ENCODE data around the genes TUBB8B, TYMS and ENOSF1.

GRCh38 chr18:49331-50054 is at the start of gene TUBB8B:
TSS of gene TUBB8B (minus strand) at chr18:49615.
- PRO-cap = no peak

- PRO-cap = no peak
These were observed 24.0 kb downstream of the USP14 start for GRCh38 chr18:182232-182899.

DNA sequence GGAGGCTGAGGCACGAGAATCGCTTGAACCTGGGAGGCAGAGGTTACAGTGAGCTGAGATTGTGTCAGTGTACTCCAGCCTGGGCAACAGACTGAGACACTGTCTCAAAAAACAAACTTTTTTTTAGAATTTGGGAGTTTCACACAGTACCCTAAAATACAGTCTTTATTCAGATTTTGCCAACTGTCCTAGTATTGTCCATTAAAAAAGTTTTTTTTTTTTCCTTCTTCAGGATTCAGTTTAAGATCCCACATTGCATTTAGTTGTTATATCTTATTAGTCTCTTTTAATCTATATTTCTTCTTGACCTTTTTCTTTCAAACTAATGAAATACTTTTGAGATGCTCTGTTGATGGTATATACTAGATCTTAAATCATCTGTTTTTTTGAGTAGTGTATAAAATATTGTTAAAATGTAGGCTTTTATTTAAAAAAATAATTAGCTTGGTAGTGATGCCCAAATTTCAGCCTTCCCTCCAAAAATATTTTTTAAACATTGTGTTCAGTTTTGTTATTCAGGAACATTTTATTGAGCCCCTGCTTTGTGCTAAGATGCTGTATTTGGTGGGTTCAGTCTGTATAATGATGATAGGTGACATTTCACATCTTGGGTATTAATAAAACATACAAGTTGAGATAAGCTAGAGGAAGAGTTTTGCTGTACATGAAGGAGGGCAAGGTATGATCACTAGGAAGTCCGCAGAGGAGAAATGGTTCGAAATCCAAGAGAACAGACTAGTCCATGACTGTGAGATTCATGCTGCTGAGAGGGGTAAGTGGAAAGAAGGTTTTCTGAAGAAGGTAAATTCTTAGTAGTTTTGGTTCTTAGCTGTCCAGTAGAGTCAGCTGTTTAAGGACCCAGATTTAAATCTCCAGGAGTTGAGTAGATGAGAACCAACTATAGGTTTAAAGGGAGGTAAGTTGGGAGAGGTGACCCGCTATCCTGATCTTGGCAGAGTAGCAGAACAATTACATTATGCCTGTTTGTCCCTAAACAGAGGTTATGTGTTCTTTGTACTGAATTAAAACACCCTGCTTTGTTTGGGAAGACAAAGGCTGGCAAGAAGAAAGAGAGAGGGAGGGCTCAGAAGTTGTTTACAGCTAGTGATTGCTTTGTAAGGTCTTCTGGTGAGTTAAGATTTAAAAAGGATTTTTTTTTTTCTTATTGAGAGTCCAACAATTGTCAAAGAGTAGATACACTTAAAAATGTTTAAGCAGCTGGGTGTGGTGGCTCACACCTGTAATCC is 36.9 kb downstream of the USP14 start:
- PRO-cap = no peak

DNA sequence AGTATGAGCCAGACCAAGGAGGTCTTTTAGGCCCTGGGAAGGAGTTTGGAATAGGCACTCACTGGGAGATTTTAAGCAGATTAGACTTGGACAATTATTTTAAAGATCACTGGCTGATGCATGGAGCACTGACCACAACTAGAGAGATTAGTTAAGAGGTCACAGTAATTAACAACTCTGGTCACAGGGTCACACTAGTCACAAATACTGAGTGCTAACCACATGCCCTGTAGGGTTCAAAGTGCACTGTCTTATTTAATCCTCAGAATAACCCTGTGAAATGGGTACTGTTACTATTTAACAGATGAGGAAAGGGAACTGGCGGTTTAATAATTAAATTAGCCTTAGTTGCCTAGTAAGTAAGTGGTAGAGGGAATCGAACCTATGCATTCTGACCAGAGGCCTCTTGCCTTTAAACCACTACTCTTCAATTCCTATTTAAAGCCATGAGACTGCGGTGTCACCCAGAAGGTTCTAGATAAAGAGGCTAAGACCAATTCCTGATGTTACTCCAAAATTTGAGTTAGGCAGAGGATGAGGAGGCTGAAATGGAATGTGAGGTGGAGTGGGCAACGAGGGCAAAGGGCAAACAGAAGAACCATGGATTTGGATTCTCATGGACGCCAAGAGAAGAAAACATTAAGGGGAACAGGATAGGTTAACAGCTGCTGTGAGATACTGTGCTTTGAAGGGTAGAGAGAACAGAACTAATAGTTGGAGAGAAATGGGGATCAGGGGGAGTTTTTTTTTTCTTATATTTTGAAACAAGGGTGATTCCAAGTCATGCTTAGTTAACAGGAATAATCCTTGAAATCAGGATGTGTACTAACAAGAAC is 49.7 kb downstream of the THOC1 start:
- PRO-cap = no peak

DNA sequence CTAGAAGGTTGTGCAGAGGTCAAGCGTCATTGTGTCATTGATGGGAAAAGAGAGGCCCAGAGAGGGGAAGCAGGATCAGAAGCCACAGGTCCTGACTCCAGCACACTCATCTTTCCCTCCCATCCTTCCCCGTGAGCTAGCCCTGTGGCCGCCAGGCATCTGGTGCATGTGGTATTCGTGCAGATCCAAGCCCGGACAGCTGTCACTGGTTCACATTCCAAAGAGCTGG is 94.0 kb upstream of the THOC1 start:
- PRO-cap = no peak

- PRO-cap = no peak
These were observed 44.1 kb downstream of the COLEC12 start for GRCh38 chr18:456112-457106.

- PRO-cap = no peak
These were observed 13.7 kb upstream of the COLEC12 start for GRCh38 chr18:514237-514558.

GRCh38 chr18:657444-658493 is at the start of gene TYMS:
TSS of gene TYMS (plus strand) at chr18:657653.
- PRO-cap = bidirectional peak, plus-strand start at chr18:657619, minus-strand start at chr18:657531; unidirectional peak, minus-strand start at chr18:658259

- PRO-cap = no peak
These were observed 11.0 kb downstream of the TYMS start for GRCh38 chr18:668013-669366.

DNA sequence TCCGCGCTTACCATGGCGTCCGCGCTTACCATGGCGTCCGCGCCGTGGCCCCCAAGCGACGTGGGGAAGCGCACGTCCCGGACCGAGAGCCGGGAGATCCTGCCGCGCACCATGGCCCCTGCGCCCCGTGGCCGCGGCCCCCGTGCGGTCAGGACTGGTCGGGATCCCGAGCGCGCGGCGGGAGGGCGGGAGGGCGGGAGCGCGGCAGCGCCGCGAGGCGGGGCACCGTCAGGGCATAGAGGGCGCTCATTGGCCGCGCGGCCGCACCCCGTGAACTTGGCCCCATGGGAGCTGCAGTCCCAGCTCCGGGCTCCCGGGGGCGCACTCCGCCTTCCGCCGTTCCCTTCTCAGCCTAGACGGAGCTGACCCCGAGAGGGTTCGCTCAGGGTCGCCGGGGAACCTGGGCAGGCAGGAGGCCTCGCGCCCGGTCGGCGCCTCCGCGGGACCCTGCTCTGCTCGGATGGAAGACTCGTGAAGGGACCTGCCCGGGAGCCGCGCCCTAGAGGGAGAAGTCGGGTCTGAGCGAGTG is at the start of gene ENOSF1:
Gene ENOSF1, minus strand, starts transcription at position 156 of the 529 bp plus-strand sequence.
- PRO-cap = bidirectional peak, plus-strand start at position 385 of the sequence, minus-strand start at position 156 of the sequence

DNA sequence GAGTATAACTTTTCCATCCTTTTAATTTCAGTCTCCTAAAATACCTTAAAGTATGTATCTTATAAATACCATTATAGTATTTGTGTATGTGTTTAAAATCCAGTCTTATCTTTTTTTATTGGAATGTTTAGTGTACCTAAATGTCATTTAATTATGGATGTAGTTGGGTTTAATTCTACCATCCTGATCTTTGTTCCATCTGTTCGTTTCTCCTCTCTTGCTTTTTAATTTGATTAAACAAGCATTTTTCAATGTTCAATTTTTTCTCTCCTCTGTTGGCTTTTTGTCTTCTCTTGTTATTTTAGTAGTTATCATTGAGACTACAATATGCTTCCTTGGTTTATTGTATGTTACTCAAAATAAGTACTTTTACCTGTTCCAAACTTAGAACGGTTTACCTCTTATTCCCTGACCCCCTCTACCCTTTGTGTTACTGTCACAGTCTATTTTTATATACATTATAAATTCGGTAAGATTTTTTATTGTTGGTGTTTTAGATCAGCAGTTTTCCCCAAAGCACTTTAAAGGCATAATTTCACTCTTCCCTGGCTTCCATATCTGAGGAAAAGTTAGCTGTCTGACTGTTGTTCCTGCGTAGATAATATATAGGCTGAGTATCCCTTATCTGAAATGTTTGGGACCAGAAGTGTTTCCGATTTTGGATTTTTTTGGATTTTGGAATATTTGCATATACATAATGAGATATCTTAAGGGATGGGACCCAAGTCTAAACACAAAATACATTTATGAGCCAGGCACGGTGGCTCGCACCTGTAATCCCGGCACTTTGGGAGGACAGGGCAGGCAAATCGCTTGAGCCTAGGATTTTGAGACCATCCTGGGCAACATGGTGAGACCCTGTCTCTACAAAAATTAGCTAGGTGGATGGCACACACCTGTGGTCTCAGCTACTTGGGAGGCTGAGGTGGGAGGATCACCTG is 15.1 kb upstream of the ENOSF1 start:
- PRO-cap = no peak

DNA sequence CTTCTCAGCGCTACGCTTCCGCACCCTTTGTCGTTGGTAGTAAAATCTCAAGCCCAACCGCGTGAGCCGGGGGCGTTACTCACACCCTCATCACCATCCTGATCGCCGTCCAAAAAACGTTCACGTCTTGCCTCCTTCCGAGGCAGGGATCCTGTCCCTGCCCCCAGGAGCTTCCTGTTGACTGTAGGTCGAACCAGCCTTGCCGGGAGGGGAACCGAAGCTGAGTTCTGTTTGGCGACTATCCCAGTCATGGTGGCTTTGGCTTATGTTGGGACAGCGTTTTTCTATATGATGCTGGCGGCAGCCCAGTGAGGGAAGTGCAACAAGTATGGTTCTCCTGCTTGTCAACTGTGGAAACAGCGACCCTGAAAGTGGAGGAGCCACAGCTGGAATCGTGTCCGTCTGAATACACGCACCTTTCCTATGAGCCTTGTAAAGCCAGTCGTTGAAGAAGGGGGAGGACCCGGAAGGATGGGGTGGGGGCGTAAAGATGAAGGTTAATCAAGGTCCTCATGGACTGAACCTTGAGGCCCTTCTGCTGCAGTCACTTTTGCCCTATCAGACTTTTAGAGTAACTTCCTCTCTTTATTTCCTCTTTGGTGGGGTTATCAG is 887 bp upstream of the YES1 start:
- PRO-cap = bidirectional peak, plus-strand start at position 78 of the sequence, minus-strand start at position 29 of the sequence; unidirectional peak, minus-strand start at position 425 of the sequence

- PRO-cap = no peak
These were observed 2.0 kb downstream of the ADCYAP1 start for GRCh38 chr18:906591-907135.

- PRO-cap = no peak
These were observed 15.5 kb downstream of the METTL4 start for GRCh38 chr18:2555813-2556147.

DNA sequence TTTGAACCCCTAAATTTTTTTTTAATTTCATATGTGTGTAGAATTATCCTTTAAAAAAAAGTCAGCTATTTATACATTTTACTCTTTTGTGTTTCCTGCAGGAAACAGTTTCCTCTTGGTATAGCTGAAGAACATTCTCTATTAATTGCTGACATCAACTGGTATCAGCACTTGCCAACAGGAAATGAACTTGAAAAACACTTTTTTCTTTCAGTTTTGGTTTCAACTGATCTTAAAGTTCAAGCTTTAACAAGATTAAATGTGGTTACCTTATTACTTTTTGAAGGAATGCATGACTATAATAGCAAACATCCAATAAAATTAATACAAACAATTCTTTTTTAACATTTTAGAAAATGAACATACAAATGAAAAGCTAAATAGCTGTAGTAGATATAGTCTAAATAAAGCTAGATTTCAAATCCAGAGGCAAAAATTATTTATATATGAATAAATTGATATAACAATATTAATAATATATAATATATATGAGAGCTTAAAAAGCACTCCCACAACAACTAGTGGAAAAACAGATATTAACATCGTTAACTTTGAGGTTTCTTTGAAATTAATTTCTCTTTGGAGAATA is 34.4 kb downstream of the NDC80 start:
- PRO-cap = no peak

DNA sequence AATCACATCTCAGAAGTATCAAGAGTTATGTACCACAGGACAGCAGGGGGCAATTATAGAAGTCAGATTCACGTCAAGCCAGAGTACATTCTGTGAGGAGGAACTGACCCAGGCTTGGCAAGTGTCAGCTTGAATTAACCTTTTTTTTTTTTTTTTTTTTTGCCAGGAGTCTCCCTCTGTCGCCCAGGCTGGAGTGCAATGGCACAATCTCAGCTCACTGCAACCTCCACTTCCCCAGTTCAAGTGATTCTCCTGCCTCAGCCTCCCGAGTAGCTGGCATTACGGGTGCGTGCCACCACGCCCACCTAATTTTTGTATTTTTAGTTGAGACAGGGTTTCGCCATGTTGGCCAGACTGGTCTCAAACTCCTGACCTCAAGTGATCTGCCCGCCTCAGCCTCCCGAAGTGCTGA is 18.1 kb upstream of the SMCHD1 start:
- PRO-cap = no peak

GRCh38 chr18:2664642-2665174 is 9.2 kb downstream of the SMCHD1 start:
- PRO-cap = no peak

DNA sequence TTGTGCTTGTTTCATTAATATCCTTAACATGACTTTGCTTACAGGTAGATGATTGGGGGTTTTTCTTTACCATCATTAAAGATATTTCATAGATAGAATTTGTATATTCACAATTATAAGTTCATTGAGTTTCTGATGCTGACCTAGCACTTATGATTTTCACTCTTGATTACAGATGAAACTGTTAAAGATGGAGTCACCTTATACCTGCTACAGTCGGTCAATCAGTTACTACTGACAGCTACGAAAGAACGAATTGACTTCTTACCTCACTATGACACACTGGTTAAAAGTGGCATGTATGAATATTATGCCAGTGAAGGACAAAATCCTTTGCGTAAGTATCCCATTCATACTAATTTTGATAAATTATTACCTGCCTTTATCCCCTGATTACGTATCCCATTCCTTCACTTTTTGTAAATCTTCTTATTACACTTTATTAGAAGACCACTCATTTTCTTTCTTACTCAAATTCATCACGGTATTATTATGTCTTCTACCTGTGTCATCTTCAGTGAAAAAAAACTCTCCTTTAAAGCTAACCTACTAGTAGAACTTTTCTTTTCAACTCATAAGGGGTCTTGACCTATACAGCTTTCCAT is 11.3 kb downstream of the SMCHD1 start:
- PRO-cap = no peak

DNA sequence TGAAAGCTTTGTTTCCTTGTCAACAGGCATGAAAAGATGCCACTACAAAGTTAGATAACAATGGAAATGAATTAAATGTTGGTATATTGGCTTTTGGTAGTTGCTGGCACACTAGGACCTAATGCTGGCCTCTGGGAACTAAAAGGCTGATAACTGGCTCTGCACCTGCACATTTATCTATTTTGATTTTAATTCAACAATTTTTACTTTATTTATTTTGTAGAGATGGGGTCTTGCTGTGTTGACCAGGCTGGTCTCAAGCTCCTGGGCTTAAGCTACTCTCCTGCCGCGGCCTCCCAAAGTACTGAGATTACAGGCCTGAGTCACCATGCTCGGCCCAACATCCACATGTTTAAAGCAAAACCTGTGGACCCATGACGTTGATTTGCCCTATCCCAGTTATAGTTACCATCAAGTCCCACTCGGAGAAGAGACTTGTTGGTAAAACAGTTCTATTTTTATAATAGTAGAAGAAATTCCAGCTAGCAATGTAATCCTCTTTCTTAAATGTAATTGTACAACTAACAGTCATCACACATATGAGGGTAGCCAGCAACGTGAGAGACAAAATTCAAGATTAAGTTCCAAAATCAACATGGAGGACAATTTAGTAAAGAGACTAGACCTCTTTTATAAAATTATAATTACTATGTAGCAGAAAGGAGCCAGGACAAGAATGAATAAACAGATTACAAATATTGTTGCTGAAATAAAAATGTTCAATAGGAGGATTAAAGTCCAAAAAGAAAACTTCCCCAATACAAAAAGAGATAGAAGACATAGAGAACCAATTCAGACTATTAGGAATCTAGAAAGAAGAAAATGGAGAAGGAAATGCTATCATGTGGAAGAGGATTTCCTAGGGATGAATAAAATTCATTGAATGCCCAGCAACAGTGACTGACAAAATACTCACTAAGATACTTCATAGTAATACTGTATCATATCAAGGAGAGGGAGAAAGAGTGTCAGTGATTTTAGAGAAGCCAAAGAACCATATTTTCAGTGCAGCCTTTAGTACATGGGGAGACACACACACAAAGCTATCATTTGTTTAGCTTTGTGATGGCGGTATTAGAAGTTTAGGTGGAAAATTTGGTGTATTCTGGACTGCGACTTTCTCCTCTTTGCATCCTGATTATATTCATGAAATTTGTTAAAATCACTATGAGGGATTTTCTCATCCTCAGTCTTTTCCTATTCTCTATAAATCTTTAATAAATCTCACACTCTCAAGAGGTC is 46.1 kb upstream of the EMILIN2 start:
- PRO-cap = no peak

- PRO-cap = no peak
These were observed 40.8 kb upstream of the EMILIN2 start for GRCh38 chr18:2805763-2806577.

Data from bile duct (tissue), 1 donor.